ENCODE measurements around a stretch of chr5.

GRCh38 chr5:170089531-170089736, 16.3 kb upstream of the FOXI1 start:
- RRBS: no CpG with 5 or more reads among the region's 1 CpG

DNA sequence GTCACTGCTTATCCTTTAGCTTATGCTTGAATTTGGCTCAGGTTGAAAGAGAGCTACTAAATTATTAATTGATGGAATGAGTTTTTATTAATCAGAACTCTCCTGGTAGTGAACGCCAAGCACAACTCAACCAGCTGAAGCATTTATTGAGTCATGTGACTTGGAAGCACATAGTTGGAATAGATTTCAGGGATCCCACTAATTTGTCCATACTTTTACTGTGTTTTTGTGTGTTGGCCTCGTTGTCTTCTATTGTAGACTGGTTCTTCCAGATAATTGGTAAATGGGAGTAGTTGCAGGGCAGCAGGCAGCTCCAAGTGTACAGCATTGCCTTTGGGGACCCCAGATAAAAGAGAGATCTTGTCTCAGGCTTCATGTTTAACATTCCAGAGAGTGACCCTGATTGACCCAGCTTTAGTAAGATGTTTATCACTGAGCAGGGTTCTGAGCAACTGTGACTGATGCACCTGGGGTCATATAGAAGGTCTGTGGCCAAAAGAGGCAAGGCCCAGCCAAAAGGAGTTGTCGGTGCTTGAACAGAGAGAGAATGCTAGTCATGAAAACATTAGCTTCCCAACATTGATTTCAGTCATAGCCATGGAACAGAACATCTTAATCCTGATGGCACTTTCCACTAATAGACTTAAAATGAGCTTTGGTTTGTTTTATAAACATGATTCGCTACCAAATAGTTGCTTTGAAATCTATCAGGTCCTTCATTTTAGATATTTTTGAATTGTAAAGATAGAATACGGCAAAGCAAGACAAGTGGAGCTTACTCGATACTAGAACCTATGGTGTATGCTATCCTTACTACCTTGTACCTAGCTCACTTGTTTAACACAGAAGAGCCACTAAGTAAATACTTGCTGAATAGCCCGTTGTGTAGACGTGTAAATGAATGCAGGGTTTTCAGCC, 13.8 kb downstream of the C5orf58 start:
- RRBS: no CpG with 5 or more reads among the region's 8 CpGs

DNA sequence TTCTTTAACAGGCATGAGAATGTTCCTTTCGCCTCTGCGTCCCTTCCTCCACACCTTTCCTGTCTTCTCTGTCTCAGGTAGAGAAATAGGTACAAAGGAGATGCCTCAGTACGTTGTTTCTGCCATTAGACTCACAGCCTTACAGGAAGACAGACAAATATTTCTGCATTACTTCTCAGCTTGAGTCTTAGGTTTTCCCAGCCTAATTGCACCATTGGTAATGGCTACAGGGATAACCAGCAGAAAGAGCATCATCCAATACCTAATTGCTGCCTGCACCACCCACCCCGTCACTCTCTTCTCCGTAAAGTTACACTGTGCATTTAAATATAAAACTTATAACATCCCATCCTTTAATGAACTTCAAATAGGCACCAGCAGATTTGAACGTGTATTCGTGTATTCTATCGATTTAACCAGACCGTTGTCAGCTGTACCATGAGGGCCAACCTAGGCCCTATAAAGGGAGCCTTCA, 16.0 kb downstream of the LCP2 start:
- RRBS: no CpG with 5 or more reads among the region's 9 CpGs

DNA sequence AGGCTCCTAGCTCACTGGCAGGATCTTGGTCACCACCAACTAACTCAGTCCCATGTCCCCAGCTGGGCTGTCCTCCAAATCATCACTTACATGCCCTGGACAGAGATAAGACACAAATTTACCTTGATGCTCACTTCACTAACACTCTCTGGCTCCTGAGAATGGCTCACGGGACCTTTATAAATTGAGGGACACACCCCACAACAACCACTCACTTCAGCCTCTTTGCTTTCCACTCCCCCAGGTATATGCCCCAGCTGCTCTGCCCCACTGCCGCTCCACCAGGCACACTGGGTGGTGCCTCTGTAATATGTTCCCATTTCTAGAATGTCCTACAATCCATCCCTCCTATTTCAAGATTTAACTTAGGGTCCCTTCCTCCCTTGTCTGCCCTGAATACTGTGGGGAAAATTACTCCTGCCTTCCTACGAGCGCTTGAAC, 14.1 kb downstream of the LCP2 start:
- RRBS: no CpG with 5 or more reads among the region's 4 CpGs

DNA sequence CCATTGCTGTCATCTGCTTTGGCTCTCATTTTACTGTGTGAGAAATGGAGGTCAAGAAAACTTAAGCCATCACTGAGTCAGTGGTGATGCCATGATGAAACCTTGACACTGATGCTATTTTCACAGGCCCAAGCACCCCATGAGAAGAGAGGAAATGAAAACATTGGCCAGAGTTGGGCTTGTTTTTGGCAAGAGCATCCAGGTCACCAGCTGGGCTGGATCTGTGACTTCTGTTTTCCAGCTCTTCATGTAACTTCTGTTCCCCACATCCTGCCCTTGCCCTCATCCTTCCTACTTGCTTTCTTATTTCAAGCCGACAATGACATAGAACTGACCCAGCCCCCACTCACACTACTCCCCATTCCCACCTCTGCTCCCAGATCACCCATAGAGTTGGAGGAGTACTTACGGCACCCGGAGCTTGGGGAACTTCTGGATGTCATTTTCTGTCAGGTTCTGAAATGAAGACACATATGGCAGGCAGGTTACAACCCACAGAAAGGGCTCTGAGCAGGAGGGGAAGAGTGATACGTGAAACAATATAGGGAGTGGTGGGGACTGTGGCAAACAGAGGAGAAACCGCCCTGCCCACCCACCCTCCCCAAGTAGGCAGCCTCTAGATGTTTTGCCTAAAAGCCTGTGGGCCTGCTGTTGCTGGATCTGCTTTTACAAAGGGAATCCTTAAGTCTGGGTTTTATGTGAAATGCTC, 9.9 kb downstream of the LCP2 start:
- RRBS: no CpG with 5 or more reads among the region's 5 CpGs

- RRBS: no CpG with 5 or more reads among the region's 5 CpGs
Measured at GRCh38 chr5:170291320-170292144, 6.0 kb downstream of the LCP2 start.

DNA sequence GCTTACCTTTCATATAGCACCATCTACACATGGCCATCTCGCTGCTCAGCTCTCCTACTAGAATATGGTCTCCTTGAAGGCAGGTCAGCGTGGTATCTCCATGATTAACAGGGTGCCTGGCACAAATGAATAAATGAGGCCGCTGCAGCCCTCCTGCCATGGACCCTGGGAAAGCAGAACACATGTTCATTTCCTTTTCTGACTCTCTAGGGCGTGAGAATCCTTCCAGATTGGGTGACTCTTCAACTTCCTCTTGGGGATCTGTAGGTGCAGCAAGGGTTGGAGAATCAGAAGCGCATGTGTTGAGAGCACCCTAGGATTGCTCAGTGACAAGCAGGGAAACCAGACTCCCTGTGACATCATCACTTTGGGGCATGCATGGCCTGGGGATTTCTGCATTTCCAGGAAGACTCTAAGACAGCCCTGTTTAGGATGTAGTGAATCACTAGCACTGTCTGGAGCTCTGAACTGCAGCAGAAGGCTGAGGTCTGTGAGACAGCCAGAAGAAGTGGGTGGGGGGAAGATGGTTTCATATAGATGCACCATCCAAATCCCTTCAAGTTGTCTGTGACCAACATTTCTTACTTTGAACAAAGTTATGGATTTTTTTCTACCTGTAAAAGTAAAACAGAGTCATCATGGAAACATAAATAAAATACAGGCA, 15.1 kb upstream of the LCP2 start:
- RRBS: no CpG with 5 or more reads among the region's 5 CpGs

DNA sequence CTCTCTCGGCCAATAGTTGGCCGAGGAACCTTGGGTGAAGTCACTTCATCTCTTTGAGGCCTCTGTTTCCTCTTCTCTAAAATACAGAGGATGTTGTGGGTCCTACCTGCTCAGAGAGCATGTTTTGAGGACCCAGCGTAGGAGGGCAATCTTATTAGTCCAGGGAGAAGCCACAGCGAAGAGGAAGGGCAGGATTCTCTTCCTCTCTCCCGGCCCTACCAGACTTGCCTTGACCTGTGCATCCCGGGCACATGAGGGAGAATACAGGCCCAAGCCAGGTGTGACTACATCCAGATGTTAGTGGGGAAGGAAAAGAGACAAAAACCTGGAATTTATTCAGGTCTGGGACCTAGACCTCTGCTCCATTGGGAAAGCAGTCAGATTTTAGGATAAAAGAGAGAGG, 38.7 kb upstream of the LCP2 start:
- RRBS: no CpG with 5 or more reads among the region's 6 CpGs

DNA sequence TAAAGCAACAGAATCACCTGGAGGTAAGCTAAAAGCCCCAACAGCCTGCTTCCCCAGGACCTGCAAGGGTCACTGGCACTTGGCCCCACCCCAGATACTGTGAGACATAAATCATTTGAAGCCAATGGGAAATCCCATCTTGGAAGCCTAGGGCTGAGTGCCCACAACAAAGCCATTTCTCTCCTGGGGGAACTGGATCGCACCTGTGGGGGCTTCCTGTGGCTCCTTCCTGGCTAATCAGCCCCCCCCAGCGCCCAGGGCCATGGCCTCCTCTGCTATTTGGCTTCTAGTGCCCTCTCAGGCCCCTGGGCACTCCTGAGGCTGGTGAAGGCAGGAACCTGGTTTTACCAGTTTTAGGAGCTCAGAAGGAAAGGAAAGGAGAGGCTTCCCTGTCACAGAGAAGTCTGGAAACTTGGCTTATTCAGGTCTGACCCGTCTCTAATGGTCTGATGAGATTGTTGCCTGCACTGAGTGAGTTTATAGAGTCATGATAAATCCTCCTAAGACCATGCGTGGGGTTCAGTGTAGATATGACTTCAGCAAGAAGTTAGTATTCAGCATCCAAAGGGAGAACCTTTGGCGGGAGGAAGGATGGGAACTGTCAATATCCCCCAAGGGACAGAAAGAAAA, 1.3 kb downstream of the KCNMB1 start:
- RRBS: no CpG with 5 or more reads among the region's 5 CpGs

DNA sequence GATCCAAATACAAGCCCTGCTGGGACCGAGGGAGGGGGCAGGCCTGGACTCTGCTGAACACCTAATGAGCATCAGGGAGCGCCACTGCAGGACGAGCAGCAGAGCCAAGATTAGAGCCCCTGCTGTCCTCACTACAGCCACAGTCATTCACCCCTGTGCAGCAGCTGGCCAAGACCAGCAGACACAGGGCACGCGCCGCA, 301 bp downstream of the GABRP start:
- RRBS: no CpG with 5 or more reads among the region's 6 CpGs

- RRBS: no CpG with 5 or more reads among the region's 16 CpGs
Measured at GRCh38 chr5:171401116-171402215, 13.8 kb downstream of the NPM1 start.

DNA sequence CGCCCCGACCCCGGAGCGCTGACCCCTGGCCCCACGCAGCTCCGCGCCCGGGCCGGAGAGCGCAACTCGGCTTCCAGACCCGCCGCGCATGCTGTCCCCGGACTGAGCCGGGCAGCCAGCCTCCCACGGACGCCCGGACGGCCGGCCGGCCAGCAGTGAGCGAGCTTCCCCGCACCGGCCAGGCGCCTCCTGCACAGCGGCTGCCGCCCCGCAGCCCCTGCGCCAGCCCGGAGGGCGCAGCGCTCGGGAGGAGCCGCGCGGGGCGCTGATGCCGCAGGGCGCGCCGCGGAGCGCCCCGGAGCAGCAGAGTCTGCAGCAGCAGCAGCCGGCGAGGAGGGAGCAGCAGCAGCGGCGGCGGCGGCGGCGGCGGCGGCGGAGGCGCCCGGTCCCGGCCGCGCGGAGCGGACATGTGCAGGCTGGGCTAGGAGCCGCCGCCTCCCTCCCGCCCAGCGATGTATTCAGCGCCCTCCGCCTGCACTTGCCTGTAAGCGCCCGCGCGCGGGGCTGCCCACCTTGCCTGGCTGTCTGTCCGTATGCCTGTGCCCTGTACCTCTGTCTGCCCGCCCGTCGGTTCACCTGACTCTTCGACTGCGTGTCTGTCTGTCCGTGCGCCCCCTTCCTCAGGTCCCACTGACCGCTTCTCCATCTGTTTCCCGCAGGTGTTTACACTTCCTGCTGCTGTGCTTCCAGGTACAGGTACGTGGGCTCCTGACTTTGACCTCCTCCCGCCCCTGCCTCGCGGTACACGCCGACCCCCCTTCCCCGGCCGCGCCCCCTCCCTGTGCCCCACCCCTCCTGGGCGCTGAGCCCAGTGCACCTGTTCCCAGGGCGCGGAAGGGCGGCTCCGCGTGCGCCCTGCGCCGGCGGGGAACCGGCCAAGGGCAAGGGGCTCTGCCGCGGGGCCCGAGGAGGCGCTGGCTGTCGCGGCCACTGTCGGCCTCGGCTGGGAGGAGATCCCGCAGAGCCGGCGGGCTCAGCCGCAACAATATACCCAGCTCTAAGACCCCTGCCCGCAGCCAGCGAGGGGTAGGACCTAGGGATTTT, 623 bp downstream of the FGF18 start:
- RRBS: 4% methylated on average over 61 of the region's 118 CpGs

DNA sequence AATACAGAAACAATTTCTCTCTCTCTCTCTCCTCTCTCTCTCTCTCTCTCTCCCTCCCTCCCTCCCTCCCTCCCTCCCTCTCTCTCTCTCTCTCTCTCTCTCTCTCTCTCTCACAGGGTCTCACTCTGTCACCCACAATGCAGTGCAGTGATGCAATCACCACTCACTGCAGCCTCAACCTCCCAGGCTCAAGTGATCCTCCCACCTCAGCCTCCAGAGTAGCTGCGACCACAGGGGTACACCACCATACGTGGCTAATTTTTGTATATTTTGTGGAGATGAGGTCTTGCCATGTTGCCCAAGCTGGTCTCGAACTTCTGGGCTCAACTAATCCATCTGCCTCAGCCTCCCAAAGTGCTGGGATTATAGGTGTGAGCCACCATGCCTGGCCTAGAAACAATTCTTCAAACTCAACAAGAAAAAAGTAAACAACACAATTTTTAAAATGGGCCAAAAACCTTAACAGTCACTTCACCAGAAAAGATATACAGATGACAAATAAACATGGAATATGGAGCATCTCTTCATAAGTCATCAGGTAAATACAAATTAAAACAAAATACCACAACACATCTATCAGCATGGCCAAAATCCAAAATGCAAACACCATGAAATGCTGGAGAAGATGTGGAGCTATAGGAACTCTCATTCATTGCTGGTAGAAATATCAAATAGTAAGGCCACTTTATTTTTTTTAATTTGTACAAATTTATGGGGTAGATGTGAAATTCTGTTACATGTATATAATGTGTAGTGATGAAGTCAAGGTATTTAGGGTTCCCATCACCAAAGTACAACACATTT, 74.5 kb downstream of the FBXW11 start:
- RRBS: no CpG with 5 or more reads among the region's 3 CpGs

DNA sequence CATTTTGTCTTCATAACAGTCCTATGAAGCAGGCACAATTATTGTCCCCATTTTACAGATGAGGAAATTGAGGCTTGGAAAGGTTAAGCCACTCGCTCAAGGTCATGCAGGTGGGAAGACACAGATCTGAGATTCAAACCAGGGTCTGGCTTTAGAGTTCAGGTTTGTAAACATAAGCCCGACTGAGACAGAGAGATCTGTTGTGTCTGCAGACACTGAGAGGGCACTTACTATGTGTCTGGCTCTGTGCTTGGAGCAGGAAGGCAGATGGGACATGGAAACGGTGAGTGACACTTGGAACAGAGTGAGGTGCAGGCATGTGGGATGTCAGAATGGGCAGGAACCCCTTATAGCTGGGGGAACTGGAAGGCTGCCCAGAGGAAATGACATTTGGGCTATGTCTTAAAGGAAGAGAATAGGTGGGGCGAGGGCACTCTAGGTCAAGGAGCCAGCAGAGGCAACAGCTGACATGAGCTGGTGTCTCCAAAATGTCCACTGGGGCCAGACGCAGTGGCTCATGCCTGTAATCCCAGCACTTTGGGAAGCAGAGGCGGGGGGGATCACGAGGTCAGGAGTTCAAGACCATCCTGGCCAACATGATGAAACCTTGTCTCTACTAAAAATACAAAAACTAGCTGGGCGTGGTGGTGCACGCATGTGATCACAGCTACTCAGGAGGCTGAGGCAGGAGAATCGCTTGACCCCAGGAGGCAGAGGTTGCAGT, 69.8 kb downstream of the STK10 start:
- RRBS: no CpG with 5 or more reads among the region's 10 CpGs

DNA sequence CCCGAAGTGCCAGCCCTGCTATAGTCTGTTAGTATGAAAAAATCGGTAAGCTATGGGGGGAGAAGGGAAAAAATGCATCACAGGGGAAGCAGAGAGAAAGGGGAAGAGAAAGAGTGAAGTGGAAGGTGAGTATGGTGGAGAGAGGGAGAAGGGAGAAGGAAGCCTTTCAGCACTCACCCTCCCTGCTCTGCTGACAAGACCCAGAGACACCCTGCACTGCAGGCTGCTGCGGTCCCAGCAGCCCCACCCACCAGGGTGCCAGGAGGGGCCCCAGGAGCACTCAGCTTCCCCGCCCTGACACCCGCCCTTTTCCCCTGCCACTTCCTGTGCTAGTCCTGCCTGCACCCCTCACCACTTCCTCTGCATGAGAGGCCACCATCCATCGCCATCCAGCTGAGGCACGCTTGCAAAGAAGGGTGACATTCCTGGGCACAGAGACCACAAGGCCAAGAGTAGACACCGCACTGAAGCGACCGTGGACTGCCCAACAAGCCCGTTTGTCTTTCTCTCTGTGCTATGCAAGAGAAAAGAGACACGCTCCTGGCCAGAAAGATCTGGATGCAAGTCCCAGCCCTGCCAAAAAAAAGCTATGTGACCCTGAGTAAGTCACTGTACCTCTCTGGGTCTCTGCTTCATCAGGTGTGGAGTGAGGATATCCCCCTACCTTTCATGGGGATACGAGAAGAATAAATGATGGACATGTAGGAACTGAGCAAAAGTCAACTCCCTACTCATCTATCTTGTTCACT, 12.6 kb downstream of the STK10 start:
- RRBS: no CpG with 5 or more reads among the region's 13 CpGs

GRCh38 chr5:172180845-172181408, 7.1 kb downstream of the STK10 start:
- RRBS: no CpG with 5 or more reads among the region's 10 CpGs

- RRBS: no CpG with 5 or more reads among the region's 4 CpGs
Measured at GRCh38 chr5:172370240-172370589, 84.1 kb downstream of the SH3PXD2B start.

DNA sequence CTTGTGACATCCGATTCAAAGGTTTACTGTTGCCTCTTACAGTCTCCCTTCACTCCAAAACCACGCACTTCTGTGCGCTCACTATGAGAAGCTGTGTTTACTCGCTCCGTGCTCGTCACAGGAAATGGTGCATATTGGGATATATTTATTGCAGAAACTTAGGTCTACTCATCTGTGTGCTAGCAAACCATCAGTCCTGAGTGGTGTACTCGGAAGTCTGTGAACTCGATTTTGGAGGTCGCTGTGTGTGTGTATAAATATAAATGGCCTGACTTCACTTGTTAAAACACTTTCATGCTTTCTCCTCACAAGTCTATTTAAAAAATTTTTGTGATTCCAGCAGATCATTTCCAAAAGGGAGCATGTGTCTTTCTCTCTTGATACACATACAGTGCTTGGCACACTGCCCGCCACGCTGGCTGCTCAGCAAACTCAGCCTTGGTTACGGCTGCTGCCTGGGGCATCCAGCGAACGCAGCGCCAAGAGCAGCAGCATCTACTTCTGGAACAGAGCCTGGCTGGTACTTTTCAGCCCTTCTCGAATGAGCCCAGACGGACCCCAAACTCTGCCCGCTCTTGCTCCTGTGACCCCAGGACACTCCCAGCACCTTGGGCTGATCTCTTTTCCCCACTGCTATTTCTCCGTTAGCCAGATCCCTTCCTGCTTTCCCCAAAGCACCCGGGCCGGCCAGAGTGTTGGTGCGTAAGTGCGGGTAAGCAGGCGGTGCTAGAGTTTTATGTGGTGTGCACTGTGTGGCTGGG, 73.4 kb downstream of the SH3PXD2B start:
- RRBS: no CpG with 5 or more reads among the region's 24 CpGs

DNA sequence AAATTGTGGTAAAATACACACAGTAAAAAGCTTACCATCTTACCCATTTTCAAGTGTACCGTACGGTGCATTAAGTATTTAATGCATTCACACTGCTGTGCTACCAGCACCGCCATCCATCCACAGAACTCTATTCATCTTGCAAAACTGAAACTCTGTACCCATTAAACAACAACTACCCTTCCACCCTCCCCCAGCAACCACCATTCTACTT, 70.1 kb downstream of the SH3PXD2B start:
- RRBS: no CpG with 5 or more reads among the region's 3 CpGs

- RRBS: no CpG with 5 or more reads among the region's 16 CpGs
Measured at GRCh38 chr5:172445399-172446330, 8.7 kb downstream of the SH3PXD2B start.

Data from GM19240 (cell line).